Camera-type eye (tissue), 1 donor: ENCODE measurements around the gene TRPM6.

GRCh38 chr9:74498491-74498882 is 1.4 kb downstream of the RORB start:
- RAMPAGE, long total RNA = no peak

DNA sequence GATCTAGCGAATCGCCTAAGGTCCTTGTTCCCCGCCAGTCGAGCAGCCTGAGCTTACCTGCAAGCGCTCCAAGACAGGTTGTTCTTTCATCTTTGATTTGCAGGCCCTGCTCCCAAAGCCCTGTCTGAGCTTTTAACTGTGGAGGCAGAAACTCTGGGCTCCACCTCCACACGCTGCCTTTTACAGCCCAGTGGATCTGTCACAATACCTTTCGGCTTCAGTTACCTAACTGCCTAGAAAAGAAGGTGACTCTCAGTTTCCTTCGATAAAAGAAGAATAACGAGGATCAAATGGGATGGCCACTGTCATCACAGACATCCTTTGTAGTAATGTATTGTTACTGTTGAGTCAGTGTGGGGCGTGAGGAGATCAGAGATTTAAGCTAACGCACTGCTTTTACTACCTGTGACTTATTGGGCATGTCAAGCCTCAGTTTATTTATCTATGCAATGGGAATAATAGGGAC is at the start of gene TRPM6:
TSS of gene TRPM6 (minus strand) at position 155 of the 466 bp plus-strand sequence.
- RAMPAGE, long total RNA = no peak

GRCh38 chr9:75889699-75890403 is 622 bp upstream of the PCSK5 start:
- RAMPAGE, long total RNA = no peak

DNA sequence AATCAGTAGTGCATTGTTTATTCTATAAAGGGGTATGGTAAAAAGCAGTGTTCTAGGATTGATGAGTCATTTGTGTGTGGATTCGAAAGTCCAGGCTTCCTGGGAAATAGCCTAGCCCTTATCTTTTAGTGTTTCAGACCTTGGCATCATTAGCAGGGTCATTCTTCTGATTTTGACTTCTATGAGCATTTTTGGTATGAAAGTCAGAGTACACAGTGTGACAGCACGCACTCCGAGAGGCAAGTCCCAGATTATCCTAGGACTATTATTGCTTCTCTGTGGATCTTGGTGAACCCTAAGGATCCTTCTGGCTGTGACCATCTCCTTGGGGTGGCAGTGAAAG is 16.9 kb downstream of the PCSK5 start:
- RAMPAGE, long total RNA = no peak

GRCh38 chr9:75930794-75931302 is 40.4 kb downstream of the PCSK5 start:
- RAMPAGE, long total RNA = no peak

DNA sequence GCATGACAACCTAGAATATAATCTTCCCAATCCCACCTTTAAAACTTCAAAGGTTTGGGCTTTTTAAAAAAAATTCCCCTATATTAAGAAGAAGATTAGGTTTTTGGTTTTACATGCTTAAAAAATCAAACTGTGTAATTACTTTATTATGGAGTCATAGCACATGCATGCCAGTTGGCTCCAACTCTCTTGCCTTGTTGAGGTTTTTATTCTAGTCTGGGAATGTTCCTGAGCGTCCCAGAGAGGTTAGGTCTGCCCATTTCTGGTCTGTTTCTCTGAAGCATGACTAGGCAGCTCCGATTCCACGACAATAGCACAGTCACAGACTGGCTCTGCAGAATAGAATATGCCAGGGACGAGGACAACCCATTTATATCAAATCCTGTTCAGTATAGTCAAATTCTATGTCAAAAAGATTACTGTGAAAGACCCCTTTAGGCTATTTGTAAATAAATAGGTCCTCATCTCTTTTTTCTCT is 217.0 kb downstream of the PCSK5 start:
- RAMPAGE, long total RNA = no peak

DNA sequence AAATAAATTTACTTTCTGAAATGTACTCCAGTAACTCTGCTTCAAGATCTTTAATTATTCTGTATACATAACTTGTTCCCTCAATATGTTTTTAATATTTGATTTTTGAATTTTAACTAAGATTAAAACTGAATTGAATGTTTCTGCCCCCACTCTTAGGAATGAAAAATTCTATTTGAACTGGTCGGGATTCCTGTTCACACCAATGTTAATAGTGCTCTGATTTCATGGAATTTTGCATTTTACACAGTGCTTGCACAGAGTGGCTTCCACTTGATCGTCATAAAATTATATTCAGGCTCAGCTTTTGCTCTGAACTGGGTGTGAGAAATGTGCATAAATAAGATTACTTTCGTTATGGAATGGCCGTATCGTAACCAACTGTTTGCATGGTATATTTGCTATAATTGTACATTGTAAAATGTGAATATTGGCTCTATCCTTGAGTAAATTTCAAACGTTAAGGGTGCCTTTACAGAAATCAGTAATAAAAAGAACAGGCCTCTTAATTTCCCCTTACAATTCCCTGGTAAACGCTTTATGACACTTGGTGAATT is 240.9 kb downstream of the RFK start:
- RAMPAGE, long total RNA = no peak

GRCh38 chr9:76158677-76159273 is 235.5 kb downstream of the RFK start:
- RAMPAGE, long total RNA = no peak

DNA sequence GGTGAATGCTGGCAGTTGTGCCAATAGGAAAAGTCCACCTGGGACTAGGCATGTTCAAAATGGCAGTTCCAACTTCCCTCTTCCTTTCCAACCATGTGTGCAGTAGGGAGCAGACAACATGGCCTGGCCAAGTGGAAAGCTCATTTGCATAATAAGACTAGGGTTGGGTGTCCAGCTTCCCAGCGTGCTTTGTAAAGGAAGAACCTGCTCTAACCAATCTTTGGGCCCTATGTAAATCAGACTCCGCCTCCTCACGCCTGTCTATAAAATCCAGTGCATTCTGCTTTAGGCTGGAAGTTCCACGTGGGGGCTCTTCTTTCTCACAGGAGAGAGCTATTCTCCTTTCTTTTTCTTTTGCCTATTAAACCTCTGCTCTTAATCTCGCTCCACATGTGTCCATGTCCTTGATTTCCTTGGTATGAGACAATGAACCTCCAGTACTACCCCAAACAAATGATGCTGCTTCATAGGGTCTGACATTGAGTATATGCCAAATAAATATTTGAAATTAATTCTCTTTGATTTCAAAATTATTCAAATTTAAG is 83.4 kb downstream of the GCNT1 start:
- RAMPAGE, long total RNA = no peak

DNA sequence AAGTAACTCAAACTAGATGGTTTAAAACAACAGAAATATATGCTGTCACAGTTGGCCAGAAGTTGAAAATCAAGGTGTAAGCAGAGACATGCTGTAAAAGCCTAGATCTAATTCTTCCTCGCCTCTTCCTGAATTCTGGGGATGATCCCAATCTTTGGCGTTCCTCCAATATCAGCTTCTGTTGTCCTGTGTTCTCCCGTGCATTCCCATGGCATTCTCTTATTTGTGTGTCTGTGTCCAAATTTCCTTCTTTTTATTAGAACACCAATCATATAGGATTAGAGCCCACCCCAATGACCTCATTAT is 126.8 kb downstream of the GCNT1 start:
- RAMPAGE, long total RNA = no peak

GRCh38 chr9:76609783-76610429 is 150.9 kb downstream of the GCNT1 start:
- RAMPAGE, long total RNA = no peak

GRCh38 chr9:76677202-76678083 is 218.5 kb downstream of the GCNT1 start:
- RAMPAGE, long total RNA = no peak

DNA sequence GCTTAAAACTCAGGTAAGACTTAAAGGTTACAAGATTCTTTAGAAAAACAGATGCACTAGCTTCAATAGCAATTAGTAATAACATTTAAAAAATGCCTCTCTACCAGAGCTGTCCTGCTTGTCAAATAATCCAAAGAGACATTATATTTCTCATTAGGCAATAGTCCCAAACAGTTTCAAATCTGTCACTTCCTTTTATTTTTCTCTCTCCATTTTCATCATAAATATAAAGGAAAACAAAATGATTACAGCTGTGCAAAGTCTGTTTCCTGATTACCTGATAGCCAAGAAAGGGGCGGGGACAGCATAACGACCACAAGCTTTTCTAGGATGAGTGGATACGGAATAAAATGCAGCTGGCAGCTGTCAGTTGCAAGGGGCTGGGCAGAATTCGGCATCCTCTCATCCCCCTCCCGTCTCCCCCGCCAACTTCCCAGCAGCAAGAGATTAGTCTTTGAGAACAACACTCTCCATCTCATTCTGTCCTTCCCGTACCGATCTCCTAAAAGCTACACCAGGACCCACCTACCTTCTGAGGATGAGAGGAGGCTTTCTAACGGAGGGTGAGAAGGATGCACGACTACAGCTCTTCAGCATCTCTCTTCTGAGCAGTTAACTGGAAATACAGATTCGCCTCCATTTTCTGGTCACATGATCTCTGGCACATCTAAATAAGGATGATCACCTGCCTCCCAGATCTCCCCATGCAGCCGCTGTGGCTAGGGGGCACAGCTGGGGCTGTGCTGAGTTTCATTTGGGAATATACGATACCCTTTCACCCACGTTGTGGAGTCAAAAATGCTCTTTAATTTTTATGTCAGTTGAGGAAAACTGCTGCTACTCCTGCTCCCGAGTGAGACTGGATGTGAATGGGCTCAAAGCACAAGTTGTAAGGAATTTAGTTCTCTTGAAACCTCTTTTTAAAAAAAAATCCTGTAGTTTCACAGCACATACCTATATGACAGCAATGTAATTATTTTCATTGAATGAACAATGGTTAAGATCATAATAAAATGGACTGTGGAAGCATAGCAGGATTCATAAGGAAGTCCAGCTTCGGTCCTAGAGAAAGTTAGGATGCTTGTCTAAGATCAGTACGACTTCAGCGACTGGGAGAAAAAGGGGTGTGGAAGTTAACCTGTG is 214.0 kb downstream of the PRUNE2 start:
- RAMPAGE, long total RNA = no peak

DNA sequence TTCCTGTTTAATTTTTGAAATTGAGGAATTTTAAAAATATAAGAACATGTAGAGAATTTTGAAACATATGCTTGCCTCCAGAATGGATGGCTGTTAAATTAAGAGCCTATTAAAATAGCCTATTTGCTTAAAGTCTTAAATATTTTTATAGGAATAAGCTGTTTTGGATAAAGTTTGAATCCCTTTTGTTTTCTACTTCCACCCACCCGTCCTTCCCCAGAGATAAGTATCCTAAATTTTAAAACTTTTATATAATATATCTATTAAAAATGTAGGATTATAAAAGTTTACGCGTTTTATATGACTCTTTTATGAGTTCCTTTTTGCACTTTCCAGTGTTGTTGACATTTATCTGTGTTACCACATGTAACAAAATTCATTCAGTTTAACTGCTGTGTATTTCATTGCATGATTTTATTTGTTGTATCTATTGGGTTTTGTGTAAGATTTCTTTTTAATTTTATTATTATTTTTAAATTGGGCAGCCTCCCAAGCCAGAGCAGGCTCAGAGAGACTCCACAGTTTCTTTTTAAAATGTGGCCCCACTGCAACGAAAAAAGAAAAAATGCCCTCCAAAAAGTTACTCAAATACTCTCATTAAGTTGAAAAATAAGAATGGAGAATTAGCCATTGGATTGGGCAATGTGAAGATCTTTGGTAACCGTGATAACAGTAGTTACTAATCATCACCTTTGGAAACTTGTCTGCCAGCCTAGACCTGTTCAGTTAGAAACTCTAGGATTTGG is 33.9 kb downstream of the VPS13A start:
- RAMPAGE, long total RNA = no peak

- RAMPAGE, long total RNA = no peak
Observed at GRCh38 chr9:77735983-77736636, 88.0 kb upstream of the GNA14 start.

DNA sequence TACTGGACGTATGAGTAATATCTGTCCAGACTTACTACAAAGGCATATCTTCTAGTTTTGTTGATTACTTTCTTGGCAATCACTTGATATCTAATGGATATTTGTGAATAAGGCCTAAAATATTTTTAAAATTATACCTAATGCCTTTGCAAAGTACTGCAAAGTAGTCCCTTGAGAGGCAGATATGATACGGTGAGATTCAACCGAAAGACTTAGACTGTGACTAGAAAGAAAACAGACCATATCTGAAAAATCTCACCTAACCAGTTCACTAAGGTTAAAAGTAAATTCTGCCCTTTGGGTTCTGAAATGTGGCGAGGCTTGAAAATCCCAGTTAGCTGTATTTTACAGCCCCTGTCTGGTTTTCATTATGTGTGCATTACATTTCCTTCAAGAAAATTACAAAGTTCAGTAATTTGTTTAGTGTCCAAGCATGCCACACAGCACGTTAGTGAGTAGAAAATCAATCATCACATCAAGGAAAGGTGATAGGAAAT is 152.0 kb downstream of the GNAQ start:
- RAMPAGE, long total RNA = no peak

DNA sequence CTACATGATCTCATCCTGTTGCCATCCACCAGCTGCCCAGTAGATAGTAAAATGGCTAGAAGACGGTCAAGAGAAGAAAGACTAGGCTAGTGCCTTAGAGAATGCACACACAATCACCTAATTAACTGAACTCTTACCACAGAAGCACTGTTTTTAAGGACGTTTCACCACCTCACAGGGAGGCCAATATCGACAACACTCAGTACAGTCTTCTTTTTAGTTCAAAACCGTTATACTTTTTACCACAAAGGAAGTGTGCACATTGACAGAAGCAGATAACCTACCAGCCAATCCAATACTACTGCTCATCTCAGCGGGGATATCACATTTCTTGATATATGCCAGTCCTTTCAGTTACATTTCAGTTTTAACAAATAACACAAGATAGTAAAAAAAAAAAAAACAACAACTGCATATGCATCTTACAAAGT is 122.3 kb downstream of the GNAQ start:
- RAMPAGE, long total RNA = no peak

- RAMPAGE, long total RNA = no peak
Observed at GRCh38 chr9:77969864-77970580, 61.6 kb downstream of the GNAQ start.

DNA sequence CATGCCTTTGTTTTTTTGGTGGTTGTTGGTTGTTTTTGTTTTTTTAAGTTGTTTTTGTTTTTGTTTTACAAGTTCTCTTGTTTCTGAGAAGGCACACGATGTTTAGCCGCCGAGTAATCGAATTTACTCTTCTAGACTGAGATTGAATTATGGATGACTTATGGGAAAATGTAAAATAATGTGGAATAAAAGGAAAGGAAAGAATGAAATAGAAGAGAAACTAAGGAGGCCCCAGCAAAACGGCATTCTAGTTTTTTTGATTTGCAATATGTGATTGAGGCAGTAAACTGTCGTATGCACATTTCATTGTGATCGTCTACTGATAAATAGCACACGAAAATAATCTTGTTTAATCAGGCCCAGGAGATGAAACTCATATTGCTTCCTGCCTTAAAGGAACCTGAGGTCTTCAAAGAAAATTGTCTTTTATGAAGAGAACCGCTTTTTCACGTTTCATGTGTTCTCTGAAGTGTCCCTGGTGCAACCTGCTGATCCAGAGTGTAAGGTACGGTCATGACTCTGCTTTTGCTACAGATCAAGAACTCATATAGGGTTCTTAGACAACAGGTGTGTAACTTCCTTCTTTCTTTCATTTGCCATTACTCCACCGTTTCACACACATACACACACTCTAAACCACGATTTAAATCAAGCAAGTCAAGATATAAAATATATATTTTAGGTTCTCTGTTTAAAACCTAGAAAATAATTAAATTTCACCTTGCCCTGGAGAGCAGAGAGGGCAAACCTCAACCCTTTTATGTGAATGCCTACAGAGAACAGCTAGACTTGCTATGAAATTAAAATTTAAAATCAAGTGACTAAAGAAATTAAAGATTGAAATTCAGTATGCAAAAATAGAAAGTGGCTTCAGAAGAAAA is 1.4 kb upstream of the GNAQ start:
- RAMPAGE, long total RNA = no peak

- RAMPAGE, long total RNA = no peak
Observed at GRCh38 chr9:78035355-78035730, 3.7 kb upstream of the GNAQ start.